ENCODE measurements around a stretch of chr5.

GRCh38 chr5:95803226-95803924 is 19.2 kb downstream of the GLRX start:
- RRBS = no CpG with 5 or more reads among the region's 6 CpGs

GRCh38 chr5:95836440-95837326 is 14.2 kb upstream of the GLRX start:
- RRBS = no CpG with 5 or more reads among the region's 5 CpGs

DNA sequence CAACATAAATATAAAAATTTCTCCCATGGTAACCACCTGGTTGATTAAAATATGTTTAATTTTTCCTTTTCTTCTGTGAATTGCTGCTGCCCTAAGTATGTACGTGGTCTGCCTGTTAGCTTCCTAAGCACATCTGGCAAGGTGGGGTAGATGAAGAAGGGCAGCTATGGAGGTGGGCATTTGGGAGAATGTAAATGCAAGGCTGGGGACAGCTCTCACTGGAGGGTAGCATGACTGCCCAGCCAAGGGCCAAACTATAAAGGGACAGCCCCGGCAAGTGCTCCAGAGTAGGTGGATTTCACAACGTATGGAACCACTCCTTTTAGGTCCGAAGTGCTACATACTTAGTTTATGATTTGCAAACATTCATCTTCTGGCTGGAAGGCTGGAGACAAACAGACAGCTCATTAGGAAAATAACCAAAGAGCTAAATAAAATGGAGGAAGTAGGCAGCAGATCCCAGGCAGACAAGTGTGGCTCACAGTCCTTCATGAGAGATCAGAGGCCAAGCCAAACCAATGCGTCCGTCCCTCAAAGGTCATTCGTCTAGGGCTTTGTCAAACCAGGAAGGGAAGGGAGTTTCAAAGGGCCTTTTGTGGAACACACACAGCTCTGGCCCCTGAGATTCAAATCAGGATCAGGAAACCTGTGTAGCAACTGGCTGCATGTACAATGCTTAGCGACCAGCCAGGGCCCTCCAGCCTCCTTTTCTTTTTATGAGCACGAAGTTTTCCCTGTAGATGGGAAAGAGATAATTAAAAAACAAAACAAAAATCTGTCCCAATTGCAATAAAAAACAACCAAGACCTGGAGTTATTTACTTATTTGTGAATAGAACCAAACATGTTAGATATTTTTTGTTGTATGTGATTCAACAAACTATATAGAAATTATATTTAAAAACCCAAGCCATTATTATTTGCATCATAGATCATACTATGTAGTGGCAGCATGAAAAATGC is 42.6 kb upstream of the GLRX start:
- RRBS = no CpG with 5 or more reads among the region's 9 CpGs

- RRBS = no CpG with 5 or more reads among the region's 1 CpG
Measured at GRCh38 chr5:95900859-95901151, 60.8 kb downstream of the ELL2 start.

DNA sequence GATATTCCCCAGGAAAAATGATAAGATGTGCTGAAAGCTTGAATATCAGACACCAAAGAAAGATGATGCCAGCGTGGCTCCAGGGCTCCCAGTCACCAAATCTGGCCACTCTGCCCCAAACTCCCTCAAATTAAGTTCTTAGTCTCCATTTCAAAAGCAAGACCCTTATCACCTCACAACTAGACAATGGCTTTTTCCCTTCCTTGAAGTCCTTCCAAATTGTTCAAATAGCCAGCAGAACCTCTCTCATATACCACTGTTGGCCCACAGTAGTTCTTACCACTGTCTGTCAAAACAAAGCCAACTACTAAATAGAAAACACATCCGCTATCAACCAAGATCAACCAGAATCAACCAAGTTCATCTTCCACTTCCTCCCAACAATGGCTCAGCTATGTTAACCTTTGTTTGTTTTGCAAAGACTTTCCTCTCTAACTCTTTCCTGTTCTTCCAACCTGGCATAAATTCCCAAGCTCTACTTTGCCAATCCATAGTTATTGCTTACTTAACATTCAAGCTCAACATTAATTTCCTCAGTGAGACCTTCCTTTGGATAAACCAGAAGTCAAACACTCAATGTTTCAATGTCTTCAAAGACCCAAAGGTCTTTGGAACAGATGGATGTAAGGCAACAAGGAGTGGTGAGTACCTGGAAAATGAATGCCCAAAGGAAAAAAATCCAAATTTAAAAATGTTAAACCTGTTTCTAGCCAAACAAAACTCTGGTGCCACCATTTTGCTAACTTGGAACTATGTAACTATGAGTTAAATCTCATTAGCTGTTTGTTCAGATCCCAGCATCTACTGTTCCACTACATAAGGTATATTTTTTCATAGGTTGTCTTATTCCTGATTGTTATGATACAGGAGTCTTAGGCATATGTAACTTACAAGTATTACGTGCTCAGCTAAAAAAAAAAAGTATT is 15.1 kb downstream of the ELL2 start:
- RRBS = no CpG with 5 or more reads among the region's 3 CpGs

DNA sequence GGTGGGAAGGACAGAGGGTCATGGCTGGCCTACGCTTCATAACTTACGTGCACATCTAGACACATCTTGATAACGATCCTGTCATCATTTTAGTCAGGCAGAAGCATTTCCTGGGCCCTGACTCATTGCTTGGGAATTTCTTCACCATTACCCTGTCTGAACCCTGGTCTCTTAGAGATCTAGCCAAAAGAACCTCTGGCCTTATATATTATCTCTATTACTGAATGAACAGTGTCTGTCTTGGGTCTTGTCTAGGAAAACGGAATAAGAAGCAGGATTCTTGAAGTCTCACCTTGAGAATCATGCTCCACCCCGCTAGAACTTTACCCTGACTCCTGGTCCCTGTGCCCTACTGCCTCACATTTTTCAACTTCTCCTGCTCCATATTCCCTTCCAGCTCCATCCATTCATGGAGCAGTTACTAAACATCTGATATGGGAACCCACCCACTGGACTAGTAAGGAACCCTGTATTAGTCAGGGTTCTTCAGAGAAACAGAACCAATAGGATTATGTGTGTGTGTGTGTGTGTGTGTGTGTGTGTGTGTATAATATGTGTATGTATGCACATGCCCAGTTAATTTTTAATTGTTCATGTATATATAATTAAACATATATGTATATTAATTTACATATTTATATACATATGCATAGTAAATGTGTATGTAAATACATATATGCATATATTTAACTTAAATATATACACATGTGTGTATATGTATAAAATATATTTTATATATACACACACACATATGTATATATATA is 106.6 kb upstream of the ELL2 start:
- RRBS = no CpG with 5 or more reads among the region's 5 CpGs

GRCh38 chr5:96108554-96109190 is 147.0 kb upstream of the ELL2 start:
- RRBS = no CpG with 5 or more reads among the region's 19 CpGs

DNA sequence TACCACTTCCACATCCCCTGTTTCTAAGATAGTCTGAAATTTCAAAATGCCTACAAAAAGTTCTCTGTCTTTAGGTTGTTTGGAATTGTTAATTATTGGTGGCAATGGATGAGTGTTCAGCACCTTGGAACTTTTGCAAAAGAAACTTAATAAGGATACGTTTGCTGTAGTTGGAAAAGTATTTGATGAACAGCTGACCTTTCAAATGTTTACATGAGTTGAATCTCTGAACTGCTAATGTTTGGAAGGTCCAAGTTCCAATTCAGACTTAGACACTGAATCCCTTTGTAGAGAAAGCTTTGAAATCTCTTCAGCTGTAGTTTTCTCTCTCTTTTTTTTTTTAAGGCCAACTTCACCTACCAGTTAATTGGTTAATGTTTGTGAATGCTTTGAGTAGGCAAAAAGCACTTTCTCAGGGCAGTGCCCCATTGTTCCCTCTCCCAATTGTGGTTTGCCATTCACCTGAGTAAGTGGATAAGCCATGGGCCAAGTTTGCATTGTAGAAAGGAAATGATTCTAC is 156.3 kb upstream of the ELL2 start:
- RRBS = no CpG with 5 or more reads among the region's 1 CpG

GRCh38 chr5:96339890-96340705 is 93.0 kb downstream of the PCSK1 start:
- RRBS = no CpG with 5 or more reads among the region's 9 CpGs

- RRBS = 2% methylated on average over 12 of the region's 43 CpGs
Measured at GRCh38 chr5:96702386-96702955, 40.3 kb downstream of the CAST start.

DNA sequence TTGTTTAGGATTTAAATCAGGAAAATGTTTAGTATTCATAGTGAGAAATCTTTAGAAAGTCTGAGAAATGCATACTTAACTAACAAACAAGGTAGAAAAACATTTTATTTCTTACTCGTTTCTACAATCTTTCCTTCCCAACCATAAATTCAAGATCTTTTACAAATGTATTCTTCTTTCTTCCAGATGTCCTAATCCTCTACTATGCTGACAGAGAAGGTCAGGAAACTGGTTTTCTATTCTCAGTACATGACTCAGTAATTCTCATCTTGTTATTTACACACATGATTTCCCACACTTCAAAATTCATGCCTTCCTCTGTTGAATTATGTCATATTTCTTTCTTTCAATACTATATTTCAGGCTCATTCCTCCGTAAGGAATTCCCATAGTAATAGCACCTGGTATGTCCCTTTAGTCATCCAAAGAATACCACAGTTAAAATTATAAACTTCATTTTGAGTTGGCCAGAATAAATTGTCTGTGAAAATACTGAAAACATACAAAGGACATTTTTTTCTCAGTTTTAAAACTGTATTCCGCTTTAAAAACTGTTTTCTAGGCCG is 14.3 kb upstream of the LNPEP start:
- RRBS = no CpG with 5 or more reads among the region's 4 CpGs

- RRBS = 2% methylated on average over 13 of the region's 55 CpGs
Measured at GRCh38 chr5:96936182-96937363, 693 bp downstream of the LNPEP start.

DNA sequence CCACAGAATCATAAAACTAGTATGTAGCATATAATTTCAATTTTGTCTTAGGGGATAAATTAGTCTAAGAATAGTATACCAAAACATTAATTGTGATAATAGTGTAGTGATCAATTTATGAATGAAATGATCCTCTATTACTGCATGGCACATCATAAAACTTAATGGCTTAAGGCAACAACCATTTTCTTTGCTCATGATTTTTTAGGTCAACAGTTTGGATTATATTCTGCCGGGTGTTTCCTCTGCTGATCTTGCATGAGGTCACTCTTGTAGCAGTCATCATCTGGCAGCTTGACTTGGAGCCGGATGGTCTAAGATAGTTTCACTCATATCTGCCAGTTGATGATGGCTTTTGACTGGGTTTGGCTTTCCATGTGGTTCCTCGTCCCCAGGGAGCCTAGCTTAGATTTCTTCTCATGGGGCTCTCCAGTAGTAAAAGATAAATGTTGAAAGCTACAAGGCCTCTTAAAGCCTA is 27.3 kb downstream of the LNPEP start:
- RRBS = 92% methylated on average over 2 of the region's 3 CpGs

- RRBS = no CpG with 5 or more reads among the region's 33 CpGs
Measured at GRCh38 chr5:98769248-98769690, 4.2 kb upstream of the RGMB start.

DNA sequence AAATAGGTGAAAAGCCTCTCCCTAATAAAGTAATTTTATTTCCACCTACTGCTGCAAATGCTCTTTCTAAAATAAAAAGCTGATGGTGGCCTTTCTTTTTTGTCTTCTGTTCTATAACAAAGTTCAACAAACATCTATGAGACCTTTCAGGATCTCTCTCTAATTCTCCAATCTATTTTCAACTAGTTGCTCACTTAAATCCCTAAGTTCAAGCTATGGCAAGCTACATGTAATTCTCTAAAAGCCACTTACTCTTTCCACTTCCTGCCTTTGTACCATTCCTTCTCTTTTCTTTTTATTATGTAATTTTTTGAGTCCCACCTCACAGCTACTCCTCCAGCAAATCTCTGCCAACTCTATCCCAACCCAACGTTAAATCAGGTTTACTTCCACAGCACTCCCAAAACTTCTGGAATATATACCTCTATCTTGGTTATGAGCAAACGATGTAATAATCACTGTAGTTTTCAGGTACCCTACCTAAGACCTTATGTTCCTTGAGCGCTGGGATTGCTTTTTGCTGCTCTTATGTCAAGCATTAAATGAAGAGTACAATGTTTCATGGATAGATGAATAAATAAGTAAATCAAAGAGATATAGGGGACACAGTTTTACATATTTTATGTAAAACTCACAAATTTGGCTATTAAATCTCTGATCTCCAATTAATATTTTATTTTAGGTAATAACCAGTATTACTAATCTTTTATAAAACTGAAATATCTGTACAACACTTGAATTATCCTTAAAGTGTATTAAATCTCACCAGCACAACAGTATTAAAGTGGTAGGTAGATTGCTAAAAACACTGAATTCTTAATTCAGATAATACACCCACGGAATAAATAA is 20.6 kb downstream of the CHD1 start:
- RRBS = no CpG with 5 or more reads among the region's 4 CpGs

GRCh38 chr5:99037799-99038291 is 109.0 kb upstream of the CHD1 start:
- RRBS = no CpG with 5 or more reads among the region's 7 CpGs

DNA sequence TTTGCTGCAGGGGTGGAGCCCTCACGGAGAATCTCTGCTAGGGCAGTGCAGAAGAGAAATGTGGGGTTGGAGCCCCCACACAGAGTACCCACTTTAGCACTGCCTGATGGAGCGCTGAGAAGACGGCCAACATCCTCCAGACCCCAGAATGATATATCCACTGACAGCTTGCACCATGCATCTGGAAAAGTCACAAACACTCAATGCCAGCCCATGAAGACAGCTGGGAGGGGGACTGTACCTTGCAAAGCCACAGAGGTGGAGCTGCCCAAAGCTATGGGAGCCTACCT is 426.3 kb upstream of the FAM174A start:
- RRBS = no CpG with 5 or more reads among the region's 3 CpGs

DNA sequence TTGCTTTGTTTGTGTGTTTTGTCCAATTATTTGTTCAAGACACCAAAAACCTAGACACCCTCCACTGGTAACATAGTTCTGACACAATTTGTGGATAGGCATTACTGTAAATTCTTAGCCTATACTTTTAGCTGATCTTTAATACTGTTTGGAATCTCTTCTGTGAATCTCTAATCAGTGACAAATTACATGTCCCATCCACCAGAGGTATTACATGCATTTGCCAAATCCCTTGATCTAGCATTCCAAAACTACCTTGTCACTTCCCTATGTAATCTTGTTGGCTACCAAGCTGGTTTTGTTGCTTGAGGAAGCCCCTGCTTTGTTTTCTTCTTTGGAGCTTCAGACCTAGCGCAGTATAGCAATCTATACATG is 61.5 kb downstream of the ST8SIA4 start:
- RRBS = no CpG with 5 or more reads among the region's 1 CpG

- RRBS = no CpG with 5 or more reads among the region's 4 CpGs
Measured at GRCh38 chr5:100898865-100899371, 4.2 kb downstream of the ST8SIA4 start.

Data from HCT116 (cell line).